Skeletal muscle satellite cell (primary cell): ENCODE data around the genes SUFU and CYP17A1.

GRCh38 chr10:102188244-102188583 is 36.0 kb downstream of the NOLC1 start:
- CAGE, long polyA plus RNA: no peak

DNA sequence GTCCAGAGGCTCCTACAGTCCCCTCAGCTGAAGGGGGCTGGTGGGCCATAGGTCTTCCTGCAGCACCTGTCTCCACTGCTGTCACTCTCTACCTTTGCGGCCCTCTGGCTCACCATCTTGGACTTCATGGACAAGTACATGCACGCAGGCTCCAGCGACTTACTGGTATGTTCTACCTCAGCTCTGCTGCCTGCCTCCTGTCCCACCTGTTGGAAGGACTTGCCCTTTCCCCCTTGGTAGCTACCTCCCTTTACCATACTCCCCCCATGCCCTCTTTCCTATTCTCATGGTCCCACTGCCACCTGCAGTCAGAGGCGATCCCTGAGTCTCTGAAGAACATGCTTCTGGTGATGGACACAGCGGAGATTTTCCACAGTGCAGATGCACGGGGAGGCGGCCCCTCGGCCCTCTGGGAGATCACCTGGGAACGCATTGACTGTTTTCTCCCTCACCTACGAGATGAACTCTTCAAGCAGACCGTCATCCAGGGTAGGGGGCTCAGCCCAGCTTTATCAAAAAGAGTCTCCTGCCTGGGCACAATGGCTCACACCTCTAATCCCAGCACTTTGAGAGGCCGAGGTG is 15.2 kb upstream of the NFKB2 start:
- CAGE, long polyA plus RNA: no peak

DNA sequence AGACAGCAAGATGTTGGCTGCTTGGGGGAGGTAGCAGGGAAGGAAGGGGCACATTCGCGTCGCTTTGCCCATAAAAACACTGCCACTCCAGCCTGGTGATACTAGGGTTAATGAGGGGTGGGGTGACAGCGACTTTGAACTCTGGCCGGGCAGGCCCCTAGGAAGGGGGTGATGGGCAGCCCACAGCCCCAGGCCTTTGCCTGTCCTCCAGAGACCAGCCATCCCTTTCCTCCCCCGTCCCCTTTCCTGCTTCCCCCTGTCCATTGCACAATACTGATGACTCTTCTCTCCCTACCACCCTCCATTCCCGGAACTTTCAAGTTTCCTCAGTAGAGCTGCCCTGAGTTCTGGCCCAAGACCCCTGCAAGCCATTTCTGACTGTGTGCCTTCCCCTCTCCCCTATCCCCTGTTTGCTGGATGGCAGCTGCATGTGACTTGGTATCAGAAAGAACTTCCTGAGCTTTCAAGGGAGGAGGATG is 2.2 kb upstream of the CUEDC2 start:
- CAGE, long polyA plus RNA: no peak

DNA sequence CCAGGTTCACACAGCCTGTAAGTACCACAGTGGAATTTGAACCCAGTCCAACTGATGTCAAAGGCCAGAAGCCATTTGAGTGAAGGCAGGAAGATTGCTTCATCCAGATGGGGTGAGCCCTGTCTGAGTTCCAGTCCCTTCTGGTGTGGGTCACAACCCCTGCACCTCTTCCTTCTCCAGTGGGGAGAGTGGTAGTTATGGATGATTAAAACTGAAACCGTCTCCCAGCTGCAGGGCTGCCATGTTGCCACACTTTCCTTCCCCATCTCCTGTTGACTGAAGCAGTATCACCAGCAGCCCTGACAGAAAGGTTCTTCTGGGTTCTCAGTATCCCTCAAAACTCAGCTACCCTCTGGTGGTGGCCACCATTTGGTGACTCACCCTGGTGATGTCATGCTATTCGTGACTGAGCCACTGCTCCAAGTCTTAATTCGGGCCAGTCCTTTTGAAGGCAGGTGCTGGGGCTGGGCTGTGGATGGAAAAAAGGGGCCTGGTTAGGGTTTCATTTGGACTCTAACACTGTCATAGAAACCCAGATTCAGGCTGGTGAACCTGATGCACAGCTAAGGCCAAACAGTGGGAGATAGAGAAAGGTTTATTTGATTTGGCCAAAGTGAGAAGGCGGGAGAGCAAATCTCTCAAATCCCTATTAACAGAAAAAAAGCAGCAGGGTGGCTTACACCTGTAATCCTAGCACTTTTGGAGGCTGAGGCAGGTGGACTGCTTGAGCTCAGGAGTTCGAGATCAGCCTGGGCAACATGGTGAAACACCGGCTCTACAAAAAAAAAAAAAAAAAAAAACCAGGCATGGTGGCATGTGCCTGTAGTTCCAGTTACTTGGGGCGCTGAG is 1.6 kb upstream of the C10orf95 start:
- CAGE, long polyA plus RNA: no peak

DNA sequence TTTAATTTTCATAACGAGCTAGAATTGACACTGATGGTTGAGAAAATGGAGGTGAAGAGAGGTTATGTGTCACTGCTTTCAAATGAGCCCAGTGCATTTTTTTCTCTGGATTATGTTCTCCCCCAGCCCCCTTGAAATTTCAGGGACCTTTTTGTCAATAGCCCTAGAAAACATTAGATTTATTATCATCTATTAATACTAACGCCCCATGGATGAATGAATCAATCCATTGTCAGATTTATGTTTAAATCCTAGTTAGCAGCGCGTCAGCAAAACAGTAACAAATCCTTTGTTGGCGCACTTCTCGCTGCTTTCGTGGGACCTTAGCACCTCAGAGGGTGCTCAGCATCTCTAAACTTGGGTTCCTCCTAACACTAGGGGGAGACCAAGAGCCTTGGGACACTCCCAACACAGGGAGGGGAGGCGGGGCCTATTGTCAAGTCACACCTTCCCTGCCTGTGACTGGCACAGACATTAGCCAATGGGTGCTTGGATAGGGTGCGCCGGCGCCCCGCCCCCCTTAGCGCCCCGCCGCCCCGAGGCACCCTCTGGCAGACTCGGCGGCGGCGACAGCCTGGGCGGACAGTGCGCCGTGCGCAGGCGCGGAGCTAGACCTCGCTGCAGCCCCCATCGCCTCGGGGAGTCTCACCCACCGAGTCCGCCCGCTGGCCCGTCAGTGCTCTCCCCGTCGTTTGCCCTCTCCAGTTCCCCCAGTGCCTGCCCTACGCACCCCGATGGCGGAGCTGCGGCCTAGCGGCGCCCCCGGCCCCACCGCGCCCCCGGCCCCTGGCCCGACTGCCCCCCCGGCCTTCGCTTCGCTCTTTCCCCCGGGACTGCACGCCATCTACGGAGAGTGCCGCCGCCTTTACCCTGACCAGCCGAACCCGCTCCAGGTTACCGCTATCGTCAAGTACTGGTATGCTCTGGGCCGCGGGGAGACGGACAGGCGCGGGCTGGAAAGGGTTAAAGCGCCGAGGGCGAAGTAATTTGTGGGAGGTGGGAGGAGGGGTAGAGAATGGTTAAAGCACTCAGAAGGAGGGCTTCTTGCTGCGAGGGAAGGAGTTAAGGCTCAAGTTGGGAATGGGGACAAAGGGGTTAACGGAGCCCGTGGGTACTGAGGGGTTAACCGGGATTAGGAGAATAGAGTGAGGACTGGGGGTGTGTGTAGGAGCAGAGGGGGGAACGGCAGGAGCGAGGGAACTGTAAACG is at the start of gene SUFU:
TSS of gene SUFU (plus strand) at position 554 of the 1,209 bp plus-strand sequence.
- CAGE, long polyA plus RNA: no peak

GRCh38 chr10:102580101-102580507 is 64.2 kb upstream of the TRIM8 start:
- CAGE, long polyA plus RNA: no peak

GRCh38 chr10:102596819-102598064 is 47.0 kb upstream of the TRIM8 start:
- CAGE, long polyA plus RNA: no peak

DNA sequence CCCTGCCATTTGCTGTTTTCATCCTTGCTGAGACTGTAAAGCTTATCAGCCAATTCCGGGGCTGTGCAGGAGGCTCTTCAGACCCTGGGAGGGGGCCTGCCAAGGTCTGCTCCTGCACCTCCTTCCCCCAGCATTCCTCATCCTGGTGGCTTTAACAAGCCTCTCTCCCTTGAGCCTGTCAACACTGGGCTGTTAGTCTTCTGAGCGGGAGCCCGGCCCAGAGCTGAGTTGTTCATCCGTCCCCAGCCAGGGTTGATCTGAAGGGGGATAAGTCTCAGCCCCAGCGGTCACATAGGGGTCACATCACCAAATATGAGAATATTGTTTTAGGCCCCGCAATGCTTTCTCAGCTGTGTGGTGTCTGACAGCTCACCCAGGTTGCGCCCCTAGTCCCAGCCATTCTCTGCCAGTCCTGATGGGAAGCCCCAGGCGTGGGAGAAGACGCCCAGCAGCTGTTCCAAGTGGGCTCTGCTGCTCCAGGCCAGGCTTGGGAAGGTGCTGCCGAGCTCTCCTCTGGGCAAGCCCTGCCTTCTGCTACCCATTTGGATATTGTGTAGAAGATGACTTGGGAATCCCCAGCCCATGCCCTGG is 23.6 kb upstream of the TRIM8 start:
- CAGE, long polyA plus RNA: no peak

DNA sequence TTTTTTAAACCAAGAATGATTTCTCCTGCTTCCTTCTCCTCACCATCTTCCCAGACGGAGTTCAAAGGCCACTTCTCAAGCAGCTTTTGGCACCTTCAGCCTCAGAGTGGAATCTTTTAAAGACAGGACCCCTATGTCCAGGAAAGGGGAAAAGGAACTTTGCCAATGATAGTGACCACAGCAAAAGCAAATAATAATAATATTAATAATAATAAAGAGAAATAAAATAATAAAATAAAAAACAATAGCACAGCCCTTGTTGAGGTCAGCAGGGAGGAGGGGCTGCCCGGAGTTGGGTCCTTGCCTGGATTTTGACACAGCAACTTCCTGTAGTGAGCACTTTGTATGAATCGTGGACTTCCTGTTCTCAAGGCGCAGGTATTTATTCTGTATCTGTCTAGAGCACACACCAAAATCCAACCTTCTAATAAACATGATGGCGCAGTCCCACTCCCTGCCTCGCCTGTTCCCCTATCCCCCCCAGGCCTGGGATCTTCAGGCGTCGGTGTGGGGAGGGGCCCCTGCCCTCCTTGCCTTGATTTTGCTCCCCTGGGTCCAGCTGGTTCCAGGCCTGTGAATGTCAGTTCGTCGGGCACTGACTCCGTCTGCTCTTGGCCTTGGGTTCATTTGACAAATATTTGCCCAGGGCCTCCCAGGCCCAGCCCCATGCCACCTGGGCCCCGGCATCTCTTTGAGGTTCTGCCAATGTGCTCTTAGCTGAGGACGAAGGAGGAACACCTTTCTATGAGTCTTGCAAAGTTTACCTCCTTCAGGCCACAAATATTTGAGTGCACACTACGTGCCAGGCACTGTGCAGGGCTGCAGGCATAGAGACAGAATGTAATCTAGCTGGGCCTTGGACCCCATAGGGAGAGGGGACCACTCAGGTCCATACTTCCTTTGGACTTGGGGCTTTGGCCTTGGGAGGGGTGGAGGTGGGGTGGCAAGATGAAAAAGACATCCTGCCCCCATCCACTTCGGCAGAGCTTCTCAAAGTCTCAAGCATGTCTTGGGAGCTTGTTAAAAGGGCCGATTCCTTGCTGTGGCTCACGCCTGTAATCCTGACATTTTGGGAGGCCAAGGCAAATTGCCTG is 13.9 kb downstream of the TRIM8 start:
- CAGE, long polyA plus RNA: no peak

DNA sequence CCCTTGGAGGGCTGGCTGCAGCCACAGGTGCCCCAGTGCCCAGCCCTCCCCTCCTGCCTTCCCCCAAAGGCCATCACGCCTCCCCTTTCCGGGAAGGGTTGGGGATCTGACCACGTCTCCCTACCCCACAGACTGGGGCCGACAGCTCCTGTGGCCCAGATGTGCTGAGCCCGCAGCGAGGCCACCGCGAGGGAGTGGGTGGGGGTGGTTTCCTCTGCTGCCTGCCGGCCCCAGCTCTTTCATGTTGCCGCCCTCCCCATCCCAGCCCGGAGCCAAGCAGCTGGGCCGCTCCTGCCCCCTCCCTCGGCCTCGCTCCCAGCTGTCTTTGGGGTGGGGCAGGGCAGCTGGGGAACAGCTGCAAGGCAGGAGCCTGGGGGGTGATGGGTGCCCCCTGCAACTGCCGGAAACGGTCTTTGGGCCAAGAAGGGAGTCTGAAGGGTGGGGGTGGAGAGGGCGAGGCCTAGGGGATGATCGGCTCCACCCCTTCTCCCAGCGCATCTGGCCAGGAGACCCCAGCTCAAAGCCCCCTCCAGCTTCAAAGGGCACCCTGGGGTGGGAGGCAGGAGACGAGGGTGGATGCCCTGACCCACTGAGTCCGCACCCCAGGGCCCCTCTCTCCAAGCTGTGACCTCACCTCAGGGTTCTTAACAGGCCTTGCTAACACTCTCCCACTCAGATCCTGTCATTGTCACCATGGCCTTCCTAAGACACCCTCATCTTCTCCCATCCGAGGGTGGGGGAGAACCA is 17.0 kb downstream of the TRIM8 start:
- CAGE, long polyA plus RNA: no peak

GRCh38 chr10:102661840-102662202 is 17.5 kb downstream of the TRIM8 start:
- CAGE, long polyA plus RNA: no peak

GRCh38 chr10:102670883-102671223 is 26.6 kb downstream of the TRIM8 start:
- CAGE, long polyA plus RNA: no peak

DNA sequence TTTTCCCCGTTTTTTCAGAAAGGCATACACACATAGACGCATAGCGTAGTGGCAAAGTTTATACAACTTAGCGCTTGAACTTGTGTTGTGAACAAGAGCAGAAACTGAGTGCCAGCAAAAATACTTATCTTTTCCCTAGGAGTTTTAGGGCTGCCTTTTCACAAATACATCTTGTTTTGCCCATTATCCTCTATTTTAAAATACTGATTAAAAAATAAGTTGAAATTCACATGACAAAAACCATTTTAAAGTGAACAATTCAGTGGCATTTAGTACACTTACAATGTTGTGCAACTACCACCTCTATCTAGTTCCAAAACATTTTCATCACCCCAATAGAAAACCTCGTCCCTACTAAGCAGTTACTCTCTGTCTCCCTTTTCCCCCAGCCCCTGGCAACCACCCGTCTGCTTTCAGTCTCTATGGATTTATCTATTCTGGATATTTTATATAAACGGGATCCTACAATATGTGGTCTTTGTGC is 1.4 kb downstream of the WBP1L start:
- CAGE, long polyA plus RNA: no peak

DNA sequence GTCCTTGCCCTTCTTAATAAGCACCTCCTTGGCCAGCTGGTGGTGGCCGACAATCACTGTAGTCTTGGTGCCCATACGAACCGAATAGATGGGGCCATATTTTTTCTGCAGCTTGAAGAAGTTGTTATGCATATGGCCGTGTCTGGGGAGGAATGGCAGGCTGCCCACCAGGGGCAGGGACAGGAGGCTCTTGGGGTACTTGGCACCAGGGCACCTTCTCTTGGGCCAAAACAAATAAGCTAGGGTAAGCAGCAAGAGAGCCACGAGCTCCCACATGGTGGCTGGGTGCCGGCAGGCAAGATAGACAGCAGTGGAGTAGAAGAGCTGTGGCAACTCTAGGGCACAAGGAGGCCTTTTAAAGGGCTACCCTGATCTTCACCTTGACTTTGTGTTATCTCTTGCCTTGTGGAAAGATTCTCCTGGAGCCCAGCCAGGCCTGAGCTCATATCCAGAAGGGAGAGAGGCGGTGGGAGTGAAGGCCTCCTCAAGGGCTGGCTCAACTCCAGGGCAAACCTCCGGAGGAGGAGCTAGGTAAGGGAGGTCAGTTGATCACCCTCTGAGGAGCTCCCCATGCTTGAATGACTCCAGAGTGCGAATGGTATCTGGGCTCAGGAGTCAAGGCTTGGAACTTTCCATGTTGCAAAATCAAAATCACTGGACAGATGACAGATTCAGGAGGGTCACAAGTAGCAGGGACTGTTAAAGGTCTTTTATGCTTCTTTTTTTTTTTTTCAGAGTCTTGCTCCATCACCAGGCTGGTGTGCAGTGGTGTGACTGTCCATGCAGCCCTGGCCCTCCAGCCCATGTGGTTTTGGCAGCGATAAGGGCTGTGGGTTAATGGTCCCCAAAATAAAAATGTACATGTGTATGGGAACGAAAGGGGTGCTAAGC is at the start of gene CYP17A1:
TSS of gene CYP17A1 (minus strand) at position 328 of the 891 bp plus-strand sequence.
- CAGE, long polyA plus RNA: no peak

- CAGE, long polyA plus RNA: no peak
Observed at GRCh38 chr10:102917067-102917471, 1.0 kb upstream of the CNNM2 start.

DNA sequence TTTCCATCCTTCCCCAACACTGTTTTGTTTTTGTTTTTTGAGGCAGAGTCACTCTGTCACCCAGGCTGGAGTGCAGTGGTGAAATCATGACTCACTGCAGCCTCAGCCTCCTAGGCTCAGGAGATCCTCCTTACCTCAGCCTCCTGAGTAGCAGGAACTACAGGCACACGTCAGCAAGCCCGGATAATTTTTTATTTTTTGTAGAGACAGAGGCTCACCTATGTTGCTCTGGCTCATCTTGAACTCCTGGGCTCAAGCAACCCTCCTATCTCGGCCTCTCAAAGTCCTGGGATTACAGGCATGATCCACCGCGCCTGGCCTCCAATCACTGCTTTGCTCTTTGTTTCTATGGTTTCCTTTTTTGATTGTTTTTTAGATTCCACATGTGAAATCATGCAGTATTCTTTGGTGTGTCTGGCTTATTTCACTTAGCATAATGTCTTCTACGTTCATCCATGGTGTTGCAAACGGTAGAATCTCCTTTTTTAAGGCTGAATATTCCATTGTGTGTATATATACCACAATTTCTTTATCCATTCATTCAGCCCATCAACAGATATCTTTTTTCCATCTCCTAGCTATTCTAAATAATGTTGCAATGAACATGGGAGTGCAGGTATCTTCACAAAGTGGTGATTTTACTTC is 53.1 kb downstream of the NT5C2 start:
- CAGE, long polyA plus RNA: no peak

DNA sequence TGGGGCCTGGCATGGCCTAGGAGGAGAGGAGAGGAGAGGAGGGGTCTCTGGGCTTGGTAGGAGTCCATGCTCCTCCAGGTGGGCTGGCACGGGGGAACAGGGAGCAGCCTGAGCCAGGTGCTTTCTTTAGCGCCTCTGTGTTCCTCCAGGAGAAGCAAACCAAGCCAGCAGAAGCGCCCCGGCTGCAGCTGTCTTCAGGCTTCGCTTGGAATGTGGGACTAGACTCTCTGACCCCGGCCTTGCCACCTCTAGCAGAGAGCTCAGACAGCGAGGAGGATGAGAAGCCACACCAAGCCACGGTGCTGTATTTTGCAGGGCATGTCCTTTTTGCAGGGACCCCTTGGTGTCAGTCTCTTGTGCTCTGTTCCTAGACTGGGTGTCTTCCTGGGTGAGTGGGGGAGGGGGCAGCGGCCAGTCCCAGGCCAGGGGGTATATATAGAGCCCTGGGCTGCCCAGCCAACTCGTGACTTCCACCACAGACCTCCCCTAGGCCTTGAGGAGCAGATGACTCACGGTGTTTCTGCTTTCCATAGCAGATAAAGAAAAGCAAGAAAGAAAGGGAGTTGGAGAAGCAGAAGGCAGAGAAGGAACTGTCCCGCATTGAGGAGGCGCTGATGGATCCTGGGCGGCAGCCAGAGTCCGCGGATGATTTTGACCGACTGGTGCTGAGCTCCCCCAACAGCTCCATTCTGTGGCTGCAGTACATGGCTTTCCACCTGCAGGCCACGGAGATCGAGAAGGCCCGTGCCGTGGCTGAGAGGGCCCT is 10.3 kb downstream of the CALHM2 start:
- CAGE, long polyA plus RNA: no peak

DNA sequence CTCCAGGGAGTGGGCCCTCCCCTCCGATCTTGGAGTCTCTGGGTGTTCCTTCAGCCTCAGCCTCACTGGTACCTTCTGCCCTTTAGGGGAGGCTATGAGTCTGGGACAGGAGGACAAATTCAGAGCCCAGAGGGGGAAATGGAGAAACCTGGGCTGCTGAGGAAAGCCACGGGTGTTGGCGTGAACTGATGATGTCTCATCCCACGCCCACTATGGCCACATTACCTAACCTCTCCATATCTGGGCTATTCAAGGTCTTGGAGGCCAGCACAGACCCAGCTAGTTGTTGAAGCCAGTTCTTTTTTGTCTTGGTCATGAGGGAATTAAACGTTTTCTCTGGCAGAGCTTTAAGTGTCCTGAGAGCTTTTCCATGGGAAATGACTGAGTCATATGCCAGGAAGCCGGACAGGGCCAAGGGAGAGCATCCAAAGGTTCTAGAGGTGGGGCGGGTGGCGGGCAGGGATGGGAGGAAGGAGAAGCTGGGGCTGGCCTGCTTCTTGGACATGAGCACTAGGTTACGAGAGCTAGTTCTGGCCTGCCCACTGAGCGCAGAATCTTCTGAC is 6.1 kb downstream of the CALHM2 start:
- CAGE, long polyA plus RNA: no peak

DNA sequence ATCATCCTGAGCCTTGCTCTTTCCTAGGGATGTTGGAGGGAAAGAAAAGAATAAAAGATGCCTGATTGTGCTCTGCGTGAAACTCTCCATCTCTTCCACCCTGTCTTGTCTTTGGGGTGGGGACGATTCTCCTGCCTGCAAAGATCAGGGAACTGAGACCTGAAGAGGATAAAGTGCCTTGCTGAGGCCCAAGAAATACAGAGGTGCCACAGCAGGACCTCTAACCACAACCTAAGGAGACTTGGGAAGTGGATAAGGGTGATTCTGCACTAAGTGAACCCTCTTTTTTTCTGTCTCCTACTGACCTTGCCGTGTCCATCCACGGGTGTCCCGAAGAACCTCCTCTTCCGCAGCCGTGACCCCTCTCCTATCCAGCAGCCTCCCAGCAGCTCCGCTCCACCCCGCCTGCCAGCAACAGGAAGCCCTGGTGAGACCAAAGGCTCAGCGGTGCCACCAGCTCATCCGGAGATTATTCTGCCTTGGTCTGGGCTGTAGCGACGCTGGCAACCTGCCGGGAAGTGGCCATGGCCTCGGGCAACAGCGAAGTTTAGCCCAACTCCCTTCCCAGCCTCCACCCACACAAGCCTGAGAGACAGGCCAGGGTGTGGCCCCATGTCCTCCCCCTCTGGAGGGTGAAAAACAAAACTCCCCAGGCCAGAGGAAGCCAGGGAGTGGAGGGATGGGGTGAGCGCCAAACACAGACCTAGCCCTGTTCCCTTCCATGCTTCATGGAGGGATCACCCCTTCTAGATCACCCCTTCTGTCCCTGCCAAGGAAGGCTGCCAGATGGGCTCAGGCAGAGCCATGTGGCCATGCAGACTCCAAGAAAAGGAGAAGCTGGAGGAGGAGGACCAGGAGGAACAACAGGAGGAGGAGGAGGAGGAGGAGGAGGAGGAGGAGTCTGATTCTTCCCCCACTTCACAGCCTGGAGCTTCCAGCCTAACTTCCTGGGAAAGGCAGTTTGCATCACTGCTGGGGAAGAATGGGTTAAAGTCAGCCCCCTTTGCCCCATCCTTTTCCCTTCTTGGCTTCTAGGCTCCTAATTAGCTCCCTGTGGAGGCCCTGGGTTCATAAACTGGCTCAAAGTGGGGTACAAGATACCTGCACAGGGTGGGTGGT is 1.0 kb downstream of the CALHM2 start:
- CAGE, long polyA plus RNA: start-site peak on the minus strand centred at position 471 of the sequence, 221 bp wide, 19 and 20 reads in 2 replicates

GRCh38 chr10:103491994-103492381 is 1.5 kb upstream of the NEURL1 start:
- CAGE, long polyA plus RNA: no peak